SK-MEL-5 (cell line): ENCODE measurements around the genes ADGRL4, GNG5 and MCOLN3.

RAMPAGE:
- cytosol, long total RNA, result no peak
- long total RNA, result no peak
- nucleus, long total RNA, result no peak
Observed at GRCh38 chr1:77951152-77951962, 27.5 kb downstream of the FUBP1 start.

RAMPAGE:
- cytosol, long total RNA, result no peak
- long total RNA, result no peak
- nucleus, long total RNA, result no peak
Observed at GRCh38 chr1:78038587-78038839, 7.3 kb upstream of the GIPC2 start.

GRCh38 chr1:78069692-78070175 lies 24.0 kb downstream of the GIPC2 start:
RAMPAGE:
- cytosol, long total RNA, result no peak
- long total RNA, result no peak
- nucleus, long total RNA, result no peak

GRCh38 chr1:78492426-78492789 lies 1.6 kb downstream of the PTGFR start:
RAMPAGE:
- cytosol, long total RNA, result no peak
- long total RNA, result no peak
- nucleus, long total RNA, result no peak

DNA sequence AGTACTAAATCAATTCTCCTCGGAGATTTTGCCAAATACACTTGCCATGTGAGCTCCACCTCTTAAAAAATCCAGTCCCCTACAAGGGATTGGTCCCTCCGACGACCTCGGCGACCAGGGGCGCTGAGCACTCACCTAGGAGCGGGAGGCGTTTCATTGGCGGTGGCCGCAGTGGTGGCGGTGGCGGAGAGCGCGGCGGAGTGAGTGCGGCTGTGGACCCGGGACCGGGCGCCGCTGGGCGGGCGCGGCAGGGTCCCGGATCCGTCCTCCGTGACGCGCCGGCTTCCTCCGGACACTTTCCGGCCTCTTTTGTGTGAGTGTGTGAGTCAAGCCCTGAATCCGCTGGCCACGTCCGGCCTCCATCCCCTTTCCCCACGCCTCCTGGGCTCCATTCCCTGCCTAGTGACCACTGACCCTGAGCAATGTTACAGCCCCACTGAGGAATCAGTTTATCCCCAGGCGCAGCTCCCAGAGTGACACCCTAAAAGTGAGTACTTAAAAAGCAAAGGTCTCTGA lies at the start of gene ADGRL4:
ADGRL4 (minus strand) TSS at position 233 of the 516 bp plus-strand sequence.
RAMPAGE:
- cytosol, long total RNA, result no peak
- long total RNA, result no peak
- nucleus, long total RNA, result no peak

RAMPAGE:
- cytosol, long total RNA, result no peak
- long total RNA, result no peak
- nucleus, long total RNA, result no peak
Observed at GRCh38 chr1:80750084-80750283, 1050.8 kb upstream of the ADGRL2 start.

RAMPAGE:
- cytosol, long total RNA, result no peak
- long total RNA, result no peak
- nucleus, long total RNA, result no peak
Observed at GRCh38 chr1:81803781-81804235, 3.1 kb downstream of the ADGRL2 start.

RAMPAGE:
- cytosol, long total RNA, result no peak
- long total RNA, result no peak
- nucleus, long total RNA, result no peak
Observed at GRCh38 chr1:82136112-82136988, 335.6 kb downstream of the ADGRL2 start.

DNA sequence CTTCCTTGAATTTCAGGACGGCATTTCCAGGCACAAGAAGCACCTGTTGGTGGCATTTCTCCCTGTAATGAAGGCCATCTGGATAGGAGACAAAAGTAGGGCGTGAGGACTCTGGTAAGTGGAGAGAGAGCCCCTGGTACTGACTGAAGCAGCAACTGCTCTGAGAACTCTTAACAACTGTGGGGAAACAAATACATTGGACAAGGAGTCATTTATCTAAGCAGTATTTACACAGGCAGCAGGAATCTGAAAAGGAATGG lies 361.7 kb downstream of the ADGRL2 start:
RAMPAGE:
- cytosol, long total RNA, result no peak
- long total RNA, result no peak
- nucleus, long total RNA, result no peak

GRCh38 chr1:82782641-82782840 lies 981.8 kb downstream of the ADGRL2 start:
RAMPAGE:
- cytosol, long total RNA, result no peak
- long total RNA, result no peak
- nucleus, long total RNA, result no peak

DNA sequence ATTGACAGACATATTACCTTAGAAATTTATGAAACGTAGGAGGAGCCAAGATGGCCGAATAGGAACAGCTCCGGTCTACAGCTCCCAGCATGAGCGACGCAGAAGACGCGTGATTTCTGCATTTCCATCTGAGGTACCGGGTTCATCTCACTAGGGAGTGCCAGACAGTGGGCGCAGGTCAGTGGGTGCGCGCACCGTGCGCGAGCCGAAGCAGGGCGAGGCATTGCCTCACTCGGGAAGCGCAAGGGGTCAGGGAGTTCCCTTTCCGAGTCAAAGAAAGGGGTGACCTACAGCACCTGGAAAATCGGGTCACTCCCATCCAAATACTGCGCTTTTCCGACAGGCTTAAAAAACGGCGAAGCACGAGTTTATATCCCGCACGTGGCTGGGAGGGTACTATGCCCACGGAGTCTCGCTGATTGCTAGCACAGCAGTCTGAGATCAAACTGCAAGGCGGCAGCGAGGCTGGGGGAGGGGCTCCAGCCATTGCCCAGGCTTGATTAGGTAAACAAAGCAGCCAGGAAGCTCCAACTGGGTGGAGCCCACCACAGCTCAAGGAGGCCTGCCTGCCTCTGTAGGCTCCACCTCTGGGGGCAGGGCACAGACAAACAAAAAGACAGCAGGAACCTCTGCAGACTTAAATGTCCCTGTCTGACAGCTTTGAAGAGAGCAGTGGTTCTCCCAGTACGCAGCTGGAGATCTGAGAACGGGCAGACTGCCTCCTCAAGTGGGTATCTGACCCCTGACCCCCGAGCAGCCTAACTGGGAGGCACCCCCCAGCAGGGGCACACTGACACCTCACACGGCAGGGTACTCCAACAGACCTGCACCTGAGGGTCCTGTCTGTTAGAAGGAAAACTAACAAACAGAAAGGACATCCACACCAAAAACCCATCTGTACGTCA lies 735.1 kb downstream of the TTLL7 start:
RAMPAGE:
- cytosol, long total RNA, result no peak
- long total RNA, result no peak
- nucleus, long total RNA, result start-site peak on the minus strand centred at position 442 of the sequence, 51 bp wide, 36 and 16 reads in 2 replicates

DNA sequence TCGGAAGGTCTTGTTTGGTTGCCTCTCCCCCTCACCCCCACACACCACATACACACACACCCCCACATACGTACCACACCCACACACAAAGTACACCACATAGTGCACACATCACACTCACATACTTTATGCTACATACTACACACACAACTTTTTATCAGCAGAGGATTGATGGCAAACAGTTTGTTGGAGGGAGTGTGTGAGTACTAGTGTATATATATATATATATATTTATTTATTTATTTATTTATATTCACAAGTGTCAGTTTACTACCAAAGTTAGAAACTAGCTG lies 2.1 kb upstream of the SAMD13 start:
RAMPAGE:
- cytosol, long total RNA, result no peak
- long total RNA, result no peak
- nucleus, long total RNA, result no peak

DNA sequence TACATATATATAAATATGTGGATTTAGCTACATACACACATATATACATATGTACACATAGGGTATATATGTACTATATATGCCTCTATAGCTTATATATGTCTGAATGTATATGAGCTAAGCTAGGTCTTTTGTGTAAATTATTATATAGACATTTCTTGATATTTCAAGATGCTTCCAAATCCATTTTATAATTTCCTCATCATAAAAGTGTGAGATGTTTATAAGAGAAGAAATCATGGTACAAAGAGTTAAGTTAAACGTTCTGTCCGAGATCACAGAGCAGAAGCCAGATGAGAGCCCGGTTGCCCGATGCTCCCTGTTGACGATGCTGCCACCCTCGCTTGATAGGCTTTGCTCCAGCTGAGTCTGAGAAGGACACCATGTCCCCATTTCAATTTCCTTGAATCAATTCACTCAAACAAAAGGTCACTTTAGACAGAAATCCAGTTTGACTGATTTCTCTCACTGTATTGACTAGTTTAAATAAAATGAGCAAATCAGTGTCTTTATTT lies 34.9 kb downstream of the DNASE2B start:
RAMPAGE:
- cytosol, long total RNA, result no peak
- long total RNA, result no peak
- nucleus, long total RNA, result no peak

DNA sequence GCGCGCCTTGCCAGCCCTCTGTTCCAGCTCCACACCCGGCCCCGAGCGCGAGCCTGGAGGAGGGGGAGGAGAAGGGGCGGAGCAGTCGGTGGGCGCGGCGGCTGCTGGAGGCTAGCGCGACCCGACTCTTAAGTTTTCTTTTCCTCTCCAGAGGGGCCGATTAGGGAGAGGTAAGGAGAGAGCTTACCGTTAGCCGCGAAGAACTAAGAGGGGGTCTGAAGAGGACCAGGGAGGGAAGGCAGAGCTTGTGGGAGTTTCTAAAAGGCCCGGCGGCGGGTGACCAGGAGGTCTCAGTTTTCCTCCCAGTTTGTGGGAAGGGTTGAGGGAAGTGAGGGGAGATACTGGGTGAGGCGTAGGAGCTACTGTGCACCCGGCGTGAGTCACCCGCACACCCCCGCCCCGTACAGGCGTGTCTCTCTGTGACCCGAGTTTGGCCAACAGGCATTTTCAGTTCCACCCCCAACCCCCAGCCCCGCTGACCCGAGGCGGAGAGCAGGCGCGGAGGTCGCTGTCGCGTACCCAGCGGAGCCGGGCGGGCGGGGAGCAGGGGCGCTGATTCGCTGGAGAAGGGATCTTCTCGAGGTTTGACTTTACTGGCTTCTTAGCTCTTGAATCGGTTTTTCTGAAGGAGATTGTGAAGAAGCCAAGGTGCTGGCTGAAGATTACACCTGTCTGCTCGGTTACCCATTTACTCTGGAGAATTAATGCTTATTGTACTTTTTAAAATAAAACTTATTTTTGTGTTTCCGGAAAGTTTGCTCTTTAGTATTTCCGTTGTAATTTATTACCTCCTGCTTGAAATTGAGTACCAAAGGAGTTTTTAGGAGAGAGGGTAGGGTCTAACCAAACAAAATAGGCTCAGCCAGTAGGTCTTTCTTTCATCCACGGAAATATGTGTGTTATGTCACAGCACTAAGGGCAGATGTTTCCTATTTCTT lies at the start of gene GNG5:
GNG5 (minus strand) TSS at position 333 of the 938 bp plus-strand sequence.
RAMPAGE:
- cytosol, long total RNA, result no peak
- long total RNA, result no peak
- nucleus, long total RNA, result no peak

RAMPAGE:
- cytosol, long total RNA, result no peak
- long total RNA, result no peak
- nucleus, long total RNA, result no peak
Observed at GRCh38 chr1:84995529-84996159, 1.3 kb downstream of the MCOLN2 start.

DNA sequence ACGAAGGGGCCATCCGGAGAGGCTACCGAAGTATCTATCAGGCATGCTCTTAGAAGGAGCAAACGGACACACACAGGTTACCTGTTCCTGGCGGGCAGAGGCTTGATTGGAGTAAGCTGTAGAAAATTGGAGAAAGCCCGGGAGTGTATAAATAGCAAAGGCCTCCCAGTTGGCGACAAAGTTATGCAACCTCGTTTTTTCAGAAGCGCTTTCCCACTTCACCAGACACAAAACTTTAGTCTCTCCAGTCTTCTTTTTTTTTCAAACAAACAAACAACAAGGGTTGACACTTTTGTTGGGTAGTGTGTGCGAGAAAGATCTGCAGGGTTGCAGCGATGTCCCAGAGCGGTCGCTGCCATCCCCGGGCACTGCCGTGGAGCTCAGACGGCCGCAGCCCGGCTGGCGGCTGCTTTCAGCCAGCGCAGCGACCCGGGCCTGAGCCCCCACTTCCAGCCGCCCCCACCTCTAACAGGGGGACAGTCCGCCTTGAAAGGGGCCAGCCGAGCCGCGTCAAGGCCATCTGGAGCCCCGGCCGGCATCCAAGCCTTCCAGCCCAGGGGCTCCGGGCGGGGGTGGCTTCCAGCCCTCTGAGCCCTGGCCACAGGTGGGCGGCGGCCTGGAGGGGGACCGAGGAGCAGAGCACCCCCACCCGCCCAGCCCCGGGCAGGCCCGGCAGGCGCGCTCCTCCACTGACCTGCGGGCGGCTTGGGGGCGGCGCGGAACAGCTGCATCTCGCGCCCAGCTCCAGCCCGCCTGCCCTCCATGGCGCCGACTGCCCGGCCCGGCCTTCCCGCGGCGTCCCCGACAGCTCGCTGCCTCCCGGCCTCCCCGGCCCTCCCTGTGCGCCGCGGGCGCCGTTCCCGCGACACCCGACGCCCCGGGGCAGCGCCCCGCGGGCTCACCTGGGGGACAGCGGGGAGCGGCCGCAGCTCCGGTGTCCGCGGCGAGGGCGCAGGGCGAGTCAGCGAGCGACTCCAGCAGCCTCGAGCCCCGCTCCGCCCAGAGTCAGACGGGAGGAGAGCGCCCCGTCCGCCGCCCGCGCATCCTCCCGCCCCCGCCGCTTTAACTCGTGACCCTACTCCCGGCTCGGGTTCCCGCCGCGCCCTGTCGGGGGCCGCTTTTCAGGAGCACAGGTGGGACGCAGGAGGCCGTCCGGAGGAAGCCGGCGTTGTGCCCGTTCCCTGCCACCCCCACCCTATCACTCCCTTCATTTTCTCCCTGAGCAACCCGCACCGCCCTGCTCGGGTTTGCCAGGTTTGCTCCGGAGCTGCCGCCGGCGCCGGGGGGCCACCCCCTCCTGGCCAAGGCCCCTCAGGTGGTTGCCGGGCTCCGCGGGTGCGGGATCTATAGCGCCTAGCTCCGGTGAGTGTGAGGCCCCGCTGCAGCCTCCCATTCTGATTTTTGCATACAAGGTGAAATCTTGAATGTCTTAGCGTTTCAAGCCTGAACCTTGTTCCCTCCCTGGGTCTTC lies at the start of gene MCOLN3:
MCOLN3 (minus strand) TSS at position 1,007 of the 1,471 bp plus-strand sequence.
RAMPAGE:
- cytosol, long total RNA, result no peak
- long total RNA, result start-site peak on the minus strand centred at position 998 of the sequence, 44 bp wide, 12 and 23 reads in 2 replicates
- nucleus, long total RNA, result start-site peak on the minus strand centred at position 1,004 of the sequence, 15 bp wide, 48 and 31 reads in 2 replicates

DNA sequence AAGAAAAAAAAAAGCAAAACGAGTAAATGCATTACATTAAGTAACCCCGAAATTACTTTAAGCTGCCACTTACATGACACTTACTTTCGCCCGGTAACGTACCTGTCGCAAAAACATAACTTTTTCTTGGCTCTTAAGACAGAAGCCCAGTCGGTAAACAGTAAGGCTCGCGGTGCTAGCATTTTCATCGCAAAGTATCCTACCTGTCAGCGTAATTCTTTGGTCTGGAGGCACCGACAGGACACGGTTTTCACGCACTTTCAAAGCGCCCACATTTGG lies 828 bp downstream of the SYDE2 start:
RAMPAGE:
- cytosol, long total RNA, result no peak
- long total RNA, result no peak
- nucleus, long total RNA, result no peak

DNA sequence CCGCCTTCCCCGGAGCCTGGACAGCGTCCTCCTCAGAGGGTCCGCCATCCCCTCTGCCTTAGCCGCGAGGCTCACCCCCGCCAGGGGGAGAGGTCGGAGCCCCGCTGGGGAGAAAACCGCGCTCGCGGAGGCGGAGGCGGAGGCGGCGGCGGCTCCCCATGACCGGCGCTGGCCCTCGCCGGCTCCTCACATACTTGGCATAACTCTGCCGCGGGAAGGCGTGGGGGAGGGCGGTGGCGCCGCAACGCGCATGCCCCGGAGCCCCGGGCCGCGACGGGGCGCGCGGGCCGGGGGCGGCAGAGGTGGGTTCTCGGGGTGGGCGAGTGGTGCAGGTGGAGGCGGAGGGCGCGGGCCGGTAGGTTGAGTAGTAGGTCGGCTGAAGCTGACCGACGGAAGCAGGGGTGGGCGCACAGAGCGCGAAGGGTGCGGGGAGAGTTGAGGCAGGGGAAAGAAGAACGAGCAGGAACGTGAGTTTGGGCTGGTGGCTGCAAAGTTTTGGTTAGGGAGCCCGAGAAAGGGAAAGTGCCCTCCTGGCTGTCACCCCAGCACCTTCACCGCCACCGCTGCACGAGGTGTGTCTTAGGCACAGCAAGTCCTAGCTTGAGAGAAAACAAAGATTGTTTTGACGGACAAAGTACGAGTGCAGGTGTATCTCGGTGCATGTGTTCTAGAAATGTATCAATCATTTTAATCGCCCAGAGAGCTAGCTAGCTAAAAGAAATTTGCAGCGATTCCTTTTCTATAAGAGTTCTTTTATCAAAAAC lies 906 bp upstream of the SYDE2 start:
RAMPAGE:
- cytosol, long total RNA, result no peak
- long total RNA, result no peak
- nucleus, long total RNA, result no peak

DNA sequence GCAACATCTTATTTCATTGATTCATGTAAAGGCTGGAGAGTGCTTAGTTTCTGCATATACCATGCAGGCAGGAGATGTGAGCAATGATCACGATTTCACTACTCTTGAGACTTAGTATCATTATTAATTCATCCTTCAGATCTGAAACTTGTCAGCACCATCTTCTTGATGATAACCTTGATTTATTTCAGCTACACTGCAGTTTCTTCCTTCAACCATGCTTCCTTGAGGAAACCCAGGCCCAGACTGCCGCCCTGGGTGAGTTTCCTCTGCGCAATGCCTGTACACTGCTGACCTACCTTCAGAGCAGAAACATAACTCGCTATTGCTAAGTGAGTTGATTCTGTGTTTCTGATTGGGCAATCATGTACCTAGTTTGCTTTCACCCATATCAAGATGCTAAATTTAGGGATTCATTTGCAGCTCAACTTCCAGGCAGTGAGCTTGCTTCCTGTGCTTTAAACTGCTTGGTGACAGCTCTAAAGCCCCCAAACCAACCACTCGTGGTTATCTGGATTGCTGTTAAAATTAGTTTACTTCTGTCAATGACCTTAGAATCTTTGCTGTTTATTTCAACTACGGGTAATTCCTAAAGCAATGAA lies 13.5 kb upstream of the BCL10 start:
RAMPAGE:
- cytosol, long total RNA, result no peak
- long total RNA, result no peak
- nucleus, long total RNA, result no peak

DNA sequence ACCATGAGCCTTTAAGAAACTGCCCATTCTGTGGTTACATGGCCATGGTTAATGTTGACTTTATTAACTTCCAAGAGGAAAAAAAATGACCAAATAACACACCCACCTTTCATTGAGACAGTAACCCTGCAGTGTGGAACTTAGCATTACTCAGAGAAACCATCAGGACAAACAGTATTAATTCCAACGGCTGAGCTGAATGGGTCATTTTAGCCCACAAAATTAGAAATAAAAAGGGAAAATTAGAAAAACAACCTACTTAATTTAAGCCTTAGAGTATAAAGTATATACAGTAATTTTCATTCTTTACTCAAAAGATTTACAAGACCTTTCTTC lies 84.8 kb upstream of the BCL10 start:
RAMPAGE:
- cytosol, long total RNA, result no peak
- long total RNA, result no peak
- nucleus, long total RNA, result no peak